Epithelial cell of prostate (primary cell): ENCODE measurements around the gene KLK6.

DNA sequence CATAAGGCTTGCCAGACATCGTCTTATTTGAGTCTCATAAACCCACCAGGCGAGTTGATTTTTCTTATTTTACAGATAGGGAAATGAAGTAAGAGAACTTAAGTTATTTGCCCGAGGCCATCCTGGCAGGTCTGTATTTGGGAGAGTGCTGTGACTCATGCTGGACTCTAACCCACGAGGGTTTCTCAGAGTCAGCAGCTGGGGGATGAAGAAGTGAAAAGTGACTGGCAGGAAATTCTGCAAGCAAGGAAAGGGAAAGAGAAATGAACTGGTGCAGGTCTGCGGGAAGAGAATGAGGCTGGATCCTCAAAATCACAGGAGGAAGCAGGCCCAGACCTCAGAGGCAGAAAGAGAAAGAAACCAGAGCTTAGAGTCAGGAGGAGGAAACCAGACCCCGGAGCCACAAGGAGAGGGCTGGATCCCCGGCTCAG lies 423 bp upstream of the ATF5 start:
- RRBS: no CpG with 5 or more reads among the region's 7 CpGs

GRCh38 chr19:49955935-49956457 lies 5.0 kb downstream of the SIGLEC11 start:
- RRBS: no CpG with 5 or more reads among the region's 15 CpGs

DNA sequence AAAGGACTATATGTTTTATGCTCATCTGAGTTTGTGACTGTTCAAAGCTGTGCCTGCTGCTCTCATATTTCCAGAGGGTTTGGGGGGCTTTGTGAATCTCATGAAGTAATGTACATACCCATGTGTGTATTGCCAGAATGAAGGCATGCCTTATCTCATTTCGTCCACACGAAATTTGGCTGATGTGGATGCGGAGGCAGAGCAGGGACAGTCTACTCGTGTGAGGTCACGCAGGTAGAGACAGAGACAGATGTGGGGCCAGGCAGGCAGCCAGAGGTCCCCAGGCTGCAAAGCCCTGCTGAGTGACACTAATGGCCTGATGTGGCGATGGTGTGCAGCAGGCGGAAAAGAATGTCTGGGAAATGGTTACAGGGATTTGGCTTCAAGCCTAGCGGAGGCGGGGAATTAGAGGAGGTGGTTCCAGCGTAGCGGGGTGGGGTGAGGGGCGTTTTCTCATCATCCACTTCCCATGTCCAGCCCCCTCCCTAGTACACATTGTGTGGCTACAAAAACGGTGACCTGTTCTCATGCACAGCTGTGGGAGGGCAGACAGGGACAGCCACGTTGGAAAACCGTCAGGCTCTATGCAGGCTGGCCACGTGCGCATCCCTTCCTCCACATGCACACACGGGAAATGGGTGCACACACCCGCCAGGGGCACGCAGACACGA lies 4.3 kb upstream of the IZUMO2 start:
- RRBS: no CpG with 5 or more reads among the region's 21 CpGs

GRCh38 chr19:50271779-50272158 lies 57.4 kb downstream of the KCNC3 start:
- RRBS: no CpG with 5 or more reads among the region's 6 CpGs

DNA sequence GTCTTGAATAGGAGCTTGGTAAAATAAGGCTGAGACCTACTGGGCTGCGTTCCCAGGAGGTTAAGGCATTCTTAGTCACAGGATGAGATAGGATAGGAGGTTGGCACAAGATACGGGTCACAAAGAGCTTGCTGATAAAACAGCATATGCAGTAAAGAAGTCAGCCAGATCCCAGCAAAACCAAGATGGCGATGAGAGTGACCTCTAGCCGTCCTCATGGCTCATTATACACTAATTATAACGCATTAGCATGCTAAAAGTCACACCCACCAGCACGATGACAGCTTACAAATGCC lies 1.7 kb upstream of the NR1H2 start:
- RRBS: no CpG with 5 or more reads among the region's 6 CpGs

DNA sequence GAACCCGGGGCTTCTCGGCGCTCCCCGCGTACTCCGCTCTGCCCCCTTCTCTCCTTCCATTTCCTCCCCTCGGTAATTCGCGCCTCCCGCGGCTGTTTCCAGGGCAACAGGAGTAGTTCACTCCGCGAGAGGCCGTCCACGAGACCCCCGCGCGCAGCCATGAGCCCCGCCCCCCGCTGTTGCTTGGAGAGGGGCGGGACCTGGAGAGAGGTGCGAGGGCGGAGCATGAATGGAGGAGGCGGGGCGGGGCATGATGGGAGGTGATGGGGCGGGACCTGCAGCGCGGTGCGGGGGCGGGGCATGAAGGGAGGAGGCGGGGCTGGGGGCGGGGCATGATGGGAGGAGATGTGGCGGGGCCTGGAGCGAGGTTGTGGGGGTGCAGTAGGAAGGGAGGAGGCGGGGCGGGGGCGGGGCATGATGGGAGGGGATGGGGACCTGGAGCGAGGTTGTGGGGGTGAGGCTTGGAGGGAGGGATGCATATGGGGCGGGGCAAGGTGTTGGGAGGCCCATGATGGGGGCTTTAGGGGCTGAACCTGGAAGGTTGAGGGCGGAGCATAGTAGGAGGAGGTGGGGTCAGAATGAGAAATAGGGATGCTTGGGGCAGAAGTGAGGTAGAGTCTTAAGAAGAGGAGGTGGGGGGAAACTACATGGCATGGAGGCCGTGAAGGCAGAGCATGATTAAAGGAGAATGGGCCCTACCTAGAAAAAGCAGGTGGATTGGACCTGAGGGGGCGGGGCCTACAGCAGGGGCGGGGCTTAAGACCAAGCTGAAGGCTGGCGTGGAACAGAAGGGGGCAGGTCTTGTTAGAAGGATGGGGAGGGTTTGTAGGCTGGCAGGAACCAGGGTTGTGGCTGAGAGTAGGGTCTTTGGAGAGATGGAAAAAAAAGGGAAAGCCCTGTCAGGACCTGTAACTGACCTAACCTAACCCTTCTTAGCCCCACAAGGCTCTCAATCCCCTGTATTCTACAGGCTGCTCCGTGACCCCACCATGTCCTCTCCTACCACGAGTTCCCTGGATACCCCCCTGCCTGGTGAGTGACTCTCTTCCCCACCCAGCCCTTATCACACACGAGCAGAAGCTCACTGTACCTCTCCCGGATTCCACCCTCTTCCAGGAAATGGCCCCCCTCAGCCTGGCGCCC lies 731 bp downstream of the NR1H2 start:
- RRBS: 93% methylated on average over 1 of the region's 49 CpGs

DNA sequence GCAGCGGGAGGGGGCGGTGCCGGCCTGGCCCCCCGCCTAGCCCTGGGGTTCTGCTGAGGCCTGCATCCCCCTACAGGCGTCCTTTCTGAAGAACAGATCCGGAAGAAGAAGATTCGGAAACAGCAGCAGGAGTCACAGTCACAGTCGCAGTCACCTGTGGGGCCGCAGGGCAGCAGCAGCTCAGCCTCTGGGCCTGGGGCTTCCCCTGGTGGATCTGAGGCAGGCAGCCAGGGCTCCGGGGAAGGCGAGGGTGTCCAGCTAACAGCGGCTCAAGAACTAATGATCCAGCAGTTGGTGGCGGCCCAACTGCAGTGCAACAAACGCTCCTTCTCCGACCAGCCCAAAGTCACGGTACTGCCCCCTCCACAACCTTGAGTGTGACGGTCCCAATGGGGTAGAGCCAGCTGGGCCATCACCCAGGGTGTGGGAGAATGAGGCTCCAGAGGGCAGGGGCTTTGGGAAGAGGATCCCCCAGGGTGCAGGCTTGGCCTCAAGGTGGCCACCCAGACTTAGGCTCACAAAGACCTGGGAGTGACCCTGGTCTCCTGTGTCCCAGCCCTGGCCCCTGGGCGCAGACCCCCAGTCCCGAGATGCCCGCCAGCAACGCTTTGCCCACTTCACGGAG lies 2.3 kb downstream of the NR1H2 start:
- RRBS: 90% methylated on average over 6 of the region's 22 CpGs

DNA sequence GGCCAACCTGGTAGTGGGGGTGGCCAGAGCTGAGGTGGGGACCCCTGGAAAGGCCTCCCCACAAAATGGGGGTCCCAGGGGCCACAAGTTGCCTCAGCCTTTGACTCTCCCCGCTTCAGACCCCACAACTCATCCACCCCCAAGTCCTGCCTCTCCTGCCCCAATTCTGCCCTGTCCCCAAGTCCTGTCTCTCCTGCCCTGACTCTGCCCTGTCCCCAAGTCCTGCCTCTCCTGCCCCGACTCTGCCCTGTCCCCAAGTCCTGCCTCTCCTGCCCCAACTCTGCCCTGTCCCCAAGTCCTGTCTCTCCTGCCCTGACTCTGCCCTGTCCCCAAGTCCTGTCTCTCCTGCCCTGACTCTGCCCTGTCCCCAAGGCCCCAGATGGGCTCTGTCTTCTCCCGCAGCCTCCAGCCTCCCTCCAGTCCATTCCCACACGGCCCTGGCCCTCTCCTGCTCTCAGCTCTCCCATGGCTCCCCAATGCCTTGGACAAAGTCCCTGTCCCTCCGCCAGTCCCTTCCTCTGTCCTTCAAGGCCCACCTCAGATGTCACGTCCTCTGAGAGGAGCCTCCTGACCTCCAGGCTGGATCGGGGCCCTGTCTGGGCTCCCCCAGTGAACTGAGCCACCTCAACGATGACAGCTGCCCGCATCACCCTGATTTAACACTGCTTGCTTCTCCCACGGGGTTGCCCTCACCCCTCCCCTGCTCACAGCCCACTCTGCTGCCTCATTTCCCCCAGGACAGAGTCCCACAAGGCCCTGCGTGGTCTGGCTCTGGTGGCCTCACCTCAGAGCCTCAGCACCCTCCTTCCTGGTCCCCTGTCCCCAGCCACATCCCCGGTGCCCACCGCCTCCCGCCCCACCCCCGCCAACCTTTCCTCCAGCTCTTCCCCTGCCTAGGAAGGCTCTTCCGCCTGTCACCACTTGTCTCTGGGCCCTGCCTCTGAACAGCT lies 3.0 kb downstream of the JOSD2 start:
- RRBS: no CpG with 5 or more reads among the region's 16 CpGs

DNA sequence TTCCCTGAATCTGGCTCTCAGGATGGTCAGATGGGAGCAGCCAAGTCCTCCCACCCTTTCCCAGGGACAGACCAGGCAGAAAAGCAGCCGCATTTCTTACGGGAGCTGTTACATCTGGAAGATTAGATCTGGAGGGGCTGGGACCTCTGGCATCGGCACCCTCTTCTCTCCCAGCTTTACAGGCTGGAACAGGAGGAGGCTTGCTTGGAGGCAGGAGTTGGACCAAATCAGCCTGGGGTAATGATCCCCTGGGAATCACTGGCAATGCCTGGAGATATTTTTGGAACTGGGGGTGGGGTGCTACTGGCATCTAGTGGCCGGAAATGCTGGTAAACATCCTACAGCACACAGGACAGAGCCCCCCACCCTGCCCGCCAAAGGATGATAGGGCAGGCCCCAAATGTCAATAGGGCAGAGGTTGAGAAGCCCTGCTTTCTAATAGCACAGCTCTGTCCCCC lies 20.9 kb downstream of the LRRC4B start:
- RRBS: no CpG with 5 or more reads among the region's 5 CpGs

DNA sequence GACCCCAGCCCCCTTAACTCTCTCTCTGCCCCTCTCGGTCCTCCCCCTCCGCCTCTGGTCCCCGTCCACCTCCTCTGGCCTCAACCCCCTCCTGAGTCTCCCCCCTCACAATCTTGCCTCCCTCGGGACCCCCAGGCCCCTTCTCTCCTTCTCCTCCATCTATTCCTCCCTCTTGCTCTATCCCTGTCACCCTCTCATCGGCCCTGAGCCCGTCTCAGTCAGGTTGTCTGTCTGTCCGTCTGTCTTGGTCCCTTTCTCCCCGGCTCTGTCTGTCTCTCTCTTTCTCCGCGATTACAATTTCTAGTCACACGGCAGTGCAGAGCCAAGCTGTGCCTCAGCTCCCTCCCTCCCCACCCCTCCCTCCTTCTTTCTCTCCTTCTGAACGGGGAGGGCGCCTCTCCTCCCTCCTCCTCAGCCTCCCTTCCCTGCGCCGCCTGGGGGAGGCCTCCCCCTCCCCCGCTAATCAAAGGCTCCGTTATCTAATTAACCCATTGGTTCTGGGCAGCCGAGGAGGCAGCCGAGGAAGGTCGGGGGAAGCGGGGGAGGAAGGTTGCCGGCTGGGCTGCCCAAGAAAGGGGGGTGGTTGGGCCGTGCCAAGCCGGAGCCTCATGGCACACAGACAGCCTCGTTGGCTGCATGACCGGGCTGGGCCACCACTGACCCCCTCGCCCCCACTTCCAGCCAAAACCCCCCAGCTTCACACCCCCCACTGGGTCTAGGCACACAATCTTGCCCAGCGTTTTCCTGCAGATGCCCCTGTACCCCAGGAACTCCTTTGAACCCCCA lies 16.5 kb downstream of the LRRC4B start:
- RRBS: 2% methylated on average over 3 of the region's 28 CpGs

GRCh38 chr19:50566040-50566592 lies 2.1 kb downstream of the LRRC4B start:
- RRBS: 2% methylated on average over 9 of the region's 28 CpGs

- RRBS: no CpG with 5 or more reads among the region's 11 CpGs
These were observed 33.4 kb upstream of the LRRC4B start for GRCh38 chr19:50601506-50602168.

- RRBS: no CpG with 5 or more reads among the region's 20 CpGs
These were observed 3.6 kb downstream of the KLK1 start for GRCh38 chr19:50819897-50820558.

DNA sequence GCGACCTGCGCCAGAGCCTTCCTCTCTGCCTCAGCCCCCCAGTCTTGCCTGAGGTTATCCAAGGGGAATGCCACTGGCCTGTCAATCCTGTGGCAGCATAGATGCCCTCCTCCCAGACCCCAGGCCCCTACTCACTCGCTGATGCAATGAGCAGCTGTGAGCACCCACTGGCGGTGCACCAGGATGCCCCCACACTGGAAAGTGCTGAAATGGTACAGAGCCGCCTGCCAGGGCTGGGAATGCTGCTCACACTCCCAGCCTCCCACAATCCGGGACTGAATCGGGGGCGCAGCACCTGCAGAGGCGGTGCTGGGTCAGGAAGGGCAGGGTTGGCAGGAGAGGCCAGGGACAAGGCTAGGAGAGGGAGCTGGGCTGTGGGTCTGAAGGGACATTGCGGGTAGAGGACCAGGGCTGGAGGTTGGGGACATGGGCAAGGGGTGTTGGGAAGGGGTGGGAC lies 2.0 kb downstream of the KLK1 start:
- RRBS: no CpG with 5 or more reads among the region's 10 CpGs

DNA sequence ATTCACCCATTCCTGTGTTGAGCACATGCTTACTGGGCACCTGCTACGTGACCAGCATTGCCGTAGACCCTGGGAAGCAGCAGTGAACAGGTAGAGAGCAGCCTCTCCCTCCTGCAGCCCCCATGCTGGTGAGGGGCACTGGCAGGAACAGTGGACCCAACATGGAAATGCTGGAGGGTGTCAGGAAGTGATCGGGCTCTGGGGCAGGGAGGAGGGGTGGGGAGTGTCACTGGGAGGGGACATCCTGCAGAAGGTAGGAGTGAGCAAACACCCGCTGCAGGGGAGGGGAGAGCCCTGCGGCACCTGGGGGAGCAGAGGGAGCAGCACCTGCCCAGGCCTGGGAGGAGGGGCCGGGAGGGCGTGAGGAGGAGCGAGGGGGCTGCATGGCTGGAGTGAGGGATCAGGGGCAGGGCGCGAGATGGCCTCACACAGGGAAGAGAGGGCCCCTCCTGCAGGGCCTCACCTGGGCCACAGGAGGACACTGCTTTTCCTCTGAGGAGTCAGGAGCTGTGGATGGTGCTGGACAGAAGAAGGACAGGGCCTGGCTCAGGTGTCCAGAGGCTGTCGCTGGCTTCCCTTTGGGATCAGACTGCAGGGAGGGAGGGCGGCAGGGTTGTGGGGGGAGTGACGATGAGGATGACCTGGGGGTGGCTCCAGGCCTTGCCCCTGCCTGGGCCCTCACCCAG lies 4.1 kb downstream of the KLK2 start:
- RRBS: no CpG with 5 or more reads among the region's 13 CpGs

DNA sequence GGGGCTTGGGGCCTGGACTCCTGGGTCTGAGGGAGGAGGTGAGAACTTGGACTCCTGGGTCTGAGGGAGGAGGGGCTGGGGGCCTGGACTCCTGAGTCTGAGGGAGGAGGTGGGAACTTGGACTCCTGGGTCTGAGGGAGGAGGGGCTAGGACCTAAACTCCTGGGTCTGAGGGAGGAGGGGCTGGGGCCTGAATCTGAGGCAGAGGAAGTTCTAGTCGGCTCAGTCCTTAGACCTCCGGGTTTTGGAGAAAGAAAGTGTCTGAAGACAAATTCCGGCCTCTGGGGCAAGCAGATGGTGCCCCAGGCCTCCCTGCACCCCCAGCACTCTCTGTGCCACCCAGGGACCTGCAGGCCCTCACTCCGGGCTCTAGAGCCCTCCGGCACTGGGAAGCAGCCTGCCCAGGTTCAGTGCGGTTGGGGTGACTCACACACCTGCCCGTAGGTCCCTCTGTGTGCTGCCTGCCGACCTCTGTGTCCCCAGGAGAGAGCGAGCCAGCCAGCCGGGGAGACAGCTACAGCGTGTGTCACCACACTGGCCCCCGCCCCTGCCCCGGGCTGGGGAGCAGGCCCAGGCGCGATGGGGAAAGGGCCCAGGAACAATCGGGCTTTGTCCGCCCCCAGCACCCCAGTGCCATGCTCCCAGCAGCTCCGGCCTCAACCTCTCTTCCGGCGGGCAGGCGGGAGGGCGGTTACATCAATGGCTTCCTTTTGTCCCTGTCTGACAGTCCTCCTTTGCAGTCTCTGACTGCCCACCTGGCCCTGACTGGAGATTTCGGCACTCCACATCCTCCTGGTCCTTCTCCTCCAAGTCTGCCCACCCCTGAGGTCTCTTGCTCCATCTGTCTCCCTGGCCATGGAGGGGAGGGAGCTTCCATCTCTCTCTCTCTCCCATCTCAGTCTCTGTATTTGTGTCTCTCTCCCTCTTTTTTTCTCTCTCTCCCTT lies at the start of gene KLK6:
Gene KLK6 (minus strand): TSS at position 535 of the 944 bp plus-strand sequence.
- RRBS: 2% methylated on average over 9 of the region's 23 CpGs

GRCh38 chr19:51107365-51108241 lies 606 bp downstream of the CTU1 start:
- RRBS: 0% methylated on average over 3 of the region's 26 CpGs

GRCh38 chr19:51250606-51250941 lies 306 bp upstream of the SIGLECL1 start:
- RRBS: no CpG with 5 or more reads among the region's 7 CpGs

DNA sequence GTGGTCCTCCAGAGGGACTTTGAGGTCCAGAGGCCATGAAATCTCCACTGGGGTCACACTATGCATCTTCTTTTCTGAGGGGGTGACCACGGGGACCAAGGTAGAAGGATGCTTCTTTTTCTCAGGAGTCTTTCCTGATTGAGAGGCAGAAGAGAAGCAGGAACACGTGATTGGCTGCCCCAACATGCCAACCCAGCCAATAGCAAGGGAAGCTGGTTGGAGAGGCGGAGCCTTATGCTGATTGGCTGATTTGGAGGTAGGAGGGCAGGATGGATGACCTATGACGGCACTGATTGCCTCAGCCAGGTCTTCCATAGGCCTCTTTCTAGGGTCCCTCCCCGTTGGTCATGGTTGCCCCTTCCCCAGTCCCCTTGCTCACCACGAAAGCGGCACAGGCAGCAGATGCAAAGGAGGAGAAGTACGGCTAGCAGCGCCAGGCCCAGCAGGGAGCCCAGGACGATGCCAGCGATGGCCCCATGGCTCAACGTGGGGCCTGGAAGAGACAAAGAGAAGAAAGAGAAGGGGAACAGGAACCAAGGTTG lies 8.1 kb downstream of the VSIG10L start:
- RRBS: no CpG with 5 or more reads among the region's 12 CpGs

GRCh38 chr19:51366012-51366216 lies 274 bp downstream of the ETFB start:
- RRBS: no CpG with 5 or more reads among the region's 10 CpGs